ENCODE measurements around the gene BMP8A.

- PRO-cap, result no peak
These were observed 12.8 kb downstream of the ZC3H12A start for GRCh38 chr1:37487219-37487573.

- PRO-cap, result no peak
These were observed 16.4 kb downstream of the C1orf109 start for GRCh38 chr1:37673809-37674460.

DNA sequence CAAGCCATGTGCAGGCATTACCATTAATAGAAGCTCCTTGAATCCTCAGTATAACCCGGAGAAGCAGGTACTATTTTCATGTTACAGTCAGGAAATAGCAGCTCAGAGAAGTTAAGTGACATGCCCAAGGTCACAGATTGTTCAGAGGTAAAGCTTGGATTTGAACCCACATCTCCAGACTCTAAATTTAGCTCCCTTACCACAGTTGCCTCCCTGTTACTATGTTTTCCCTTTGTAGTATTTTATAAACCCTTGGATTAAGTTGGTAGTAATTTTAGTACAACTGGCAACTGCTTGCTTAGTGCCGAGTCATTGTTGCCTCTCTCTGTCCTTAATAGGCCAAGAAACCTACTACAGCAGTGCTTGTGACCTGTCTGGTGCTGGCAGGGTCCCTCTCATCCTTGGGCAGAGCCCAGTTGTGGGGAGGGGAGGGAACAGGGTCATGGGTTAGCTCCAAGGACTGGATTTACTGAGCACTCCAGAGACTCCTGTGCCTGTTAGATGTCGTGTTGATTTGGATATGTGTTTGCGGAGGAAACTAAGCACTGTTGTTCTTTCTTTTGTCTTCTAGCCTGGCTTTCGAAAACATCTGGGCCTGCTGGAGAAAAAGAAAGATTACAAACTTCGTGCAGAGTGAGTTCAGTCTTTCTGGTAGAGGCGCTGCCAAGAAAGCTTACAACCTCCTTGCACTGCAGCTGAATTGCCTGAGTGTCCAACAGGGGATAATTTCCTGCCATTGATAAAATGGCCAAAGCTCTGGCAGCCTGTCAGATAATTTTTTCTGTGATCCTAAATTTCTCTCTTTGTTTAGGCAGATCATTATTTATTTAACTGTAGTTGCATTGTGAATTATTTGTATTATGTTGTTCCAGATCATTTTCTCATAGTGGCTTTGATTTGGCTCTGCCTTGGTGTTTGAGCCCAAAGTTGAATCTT lies 3.5 kb downstream of the UTP11 start:
- PRO-cap, result no peak

- PRO-cap, result no peak
These were observed 135.6 kb downstream of the RRAGC start for GRCh38 chr1:38723896-38724440.

DNA sequence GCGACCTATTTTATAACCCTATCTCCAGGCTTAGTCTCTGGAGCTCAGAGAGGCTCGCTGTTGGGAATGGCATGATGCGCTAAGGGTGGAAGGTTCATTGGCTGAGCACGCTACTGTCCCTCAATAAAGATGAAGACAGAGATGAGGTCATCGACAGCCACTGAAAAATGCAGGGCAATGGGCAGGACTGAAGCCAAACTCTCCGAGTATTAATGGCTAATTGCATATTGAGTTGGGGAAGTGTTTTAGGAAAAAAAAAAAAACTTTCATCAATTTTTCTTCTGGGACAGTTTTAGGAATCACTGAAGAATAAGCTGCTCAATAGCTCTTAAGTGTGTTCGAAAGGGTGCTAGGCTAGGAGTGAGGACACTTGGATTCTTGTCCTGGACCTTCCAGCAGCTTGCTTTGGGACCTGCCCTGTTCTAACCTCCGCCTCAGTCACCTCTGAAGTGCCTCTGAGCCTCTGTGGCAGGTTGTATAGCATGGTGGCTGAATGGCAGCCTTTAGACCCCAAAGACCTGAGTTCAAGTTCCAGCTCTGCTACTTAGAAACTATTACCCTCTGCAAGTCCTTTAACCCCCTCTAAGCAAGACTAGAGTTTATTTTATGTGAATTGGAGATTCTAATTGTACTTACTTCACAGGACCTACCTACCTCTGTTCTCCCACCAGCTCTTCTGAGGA lies 81.7 kb downstream of the RRAGC start:
- PRO-cap, result no peak

- PRO-cap, result no peak
These were observed 634 bp downstream of the MYCBP start for GRCh38 chr1:38872521-38872906.

DNA sequence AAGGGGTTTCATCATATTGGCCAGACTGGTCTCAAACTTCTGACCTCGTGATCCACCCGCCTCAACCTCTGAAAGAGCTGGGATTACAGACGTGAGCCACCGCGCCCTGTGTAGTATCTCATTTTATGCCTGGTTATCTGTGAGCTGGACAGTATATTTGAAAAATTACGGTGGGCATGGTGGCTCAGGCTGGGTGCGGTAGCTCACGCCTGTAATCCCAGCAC lies 16.8 kb upstream of the NDUFS5 start:
- PRO-cap, result no peak

DNA sequence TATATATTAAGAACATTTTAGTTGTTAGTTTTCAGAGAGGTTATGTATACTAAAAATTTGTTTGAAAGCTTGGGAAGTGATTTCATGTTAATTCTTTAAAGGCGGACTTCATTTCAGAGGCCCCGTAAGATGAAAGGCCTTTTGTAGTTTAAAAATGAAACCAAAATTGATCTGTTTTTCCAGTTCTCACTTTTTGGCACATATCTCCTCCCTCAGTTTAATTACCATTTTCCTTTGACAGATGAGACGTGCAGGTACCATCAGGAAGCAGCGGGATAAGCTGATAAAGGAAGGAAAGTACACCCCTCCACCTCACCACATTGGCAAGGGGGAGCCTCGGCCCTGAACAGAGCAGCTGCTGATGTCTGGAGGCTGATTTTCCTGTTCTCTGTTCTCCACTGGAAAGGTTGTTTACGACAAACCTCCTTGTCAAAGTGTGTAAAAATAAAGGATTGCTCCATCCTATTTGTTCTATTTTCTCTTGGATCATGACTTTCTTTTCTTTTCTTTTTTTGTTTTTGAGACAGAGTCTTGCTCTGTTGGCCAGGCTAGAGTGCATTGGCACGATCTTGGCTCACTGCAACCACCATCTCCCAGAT lies 8.1 kb downstream of the NDUFS5 start:
- PRO-cap, result no peak

- PRO-cap, result no peak
These were observed 21.0 kb downstream of the NDUFS5 start for GRCh38 chr1:39047073-39047700.

DNA sequence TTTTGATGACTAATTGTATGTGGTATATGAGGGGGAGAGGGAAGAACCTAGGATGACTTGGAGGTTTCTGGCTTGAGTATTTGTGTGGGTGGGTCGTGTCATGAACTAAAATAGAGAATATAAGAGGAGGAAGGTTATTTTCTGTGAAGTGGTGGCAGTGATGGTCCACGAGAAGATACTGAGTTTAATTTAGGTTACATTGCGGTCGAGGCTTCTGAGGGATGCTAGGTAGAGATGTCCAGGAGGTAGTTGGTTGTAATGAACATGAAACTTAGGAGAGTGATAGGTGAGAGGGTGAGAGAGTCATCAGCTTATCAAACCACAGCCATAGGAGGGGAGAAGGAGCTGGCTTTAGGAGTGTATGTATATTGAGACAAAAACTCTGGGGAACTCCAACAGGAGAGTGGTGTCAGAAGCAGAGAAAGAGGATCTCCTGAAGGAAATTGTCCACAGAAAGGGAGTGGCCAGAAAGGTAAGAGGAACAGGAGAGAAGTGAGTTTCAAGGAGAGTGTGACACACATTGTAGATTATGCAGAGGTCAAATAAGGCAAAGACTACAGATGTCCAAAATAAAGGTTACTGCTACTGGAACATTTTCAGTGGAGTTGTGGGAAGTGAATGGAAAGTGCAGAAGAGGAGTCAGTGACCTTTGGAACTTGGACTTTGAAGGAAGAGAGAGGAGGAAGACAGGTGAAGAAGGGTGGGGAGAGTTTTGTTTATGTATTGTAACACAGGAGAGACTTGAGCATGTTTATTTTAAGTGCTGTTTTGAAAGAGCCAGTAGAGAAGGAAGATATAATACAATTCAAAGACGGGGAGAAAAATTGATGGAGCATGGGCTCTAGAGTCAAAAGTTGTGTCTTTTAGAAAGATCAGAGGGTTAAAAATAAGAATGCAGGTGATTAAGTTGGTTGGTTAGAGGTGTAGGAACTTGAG lies 88.9 kb upstream of the MACF1 start:
- PRO-cap, result no peak

DNA sequence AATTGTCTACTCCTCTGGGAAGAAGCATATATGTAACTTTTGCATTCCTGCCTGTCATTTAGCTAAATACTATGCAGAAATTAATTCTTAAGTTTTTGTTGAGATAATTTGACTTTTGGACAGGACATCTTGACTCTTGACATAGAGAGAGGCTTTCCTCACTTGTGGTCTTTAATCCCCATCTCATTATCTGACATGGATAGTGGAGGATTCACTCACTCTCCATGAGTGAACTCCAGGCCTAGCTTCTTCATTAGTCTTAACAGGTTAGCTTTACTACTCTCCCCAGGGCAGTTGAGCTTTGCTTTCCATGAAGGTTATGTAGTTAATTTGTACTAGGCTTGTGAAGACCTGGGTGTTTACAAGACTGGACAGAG lies 87.9 kb upstream of the MACF1 start:
- PRO-cap, result no peak

GRCh38 chr1:39128660-39129399 lies 75.7 kb upstream of the MACF1 start:
- PRO-cap, result no peak

DNA sequence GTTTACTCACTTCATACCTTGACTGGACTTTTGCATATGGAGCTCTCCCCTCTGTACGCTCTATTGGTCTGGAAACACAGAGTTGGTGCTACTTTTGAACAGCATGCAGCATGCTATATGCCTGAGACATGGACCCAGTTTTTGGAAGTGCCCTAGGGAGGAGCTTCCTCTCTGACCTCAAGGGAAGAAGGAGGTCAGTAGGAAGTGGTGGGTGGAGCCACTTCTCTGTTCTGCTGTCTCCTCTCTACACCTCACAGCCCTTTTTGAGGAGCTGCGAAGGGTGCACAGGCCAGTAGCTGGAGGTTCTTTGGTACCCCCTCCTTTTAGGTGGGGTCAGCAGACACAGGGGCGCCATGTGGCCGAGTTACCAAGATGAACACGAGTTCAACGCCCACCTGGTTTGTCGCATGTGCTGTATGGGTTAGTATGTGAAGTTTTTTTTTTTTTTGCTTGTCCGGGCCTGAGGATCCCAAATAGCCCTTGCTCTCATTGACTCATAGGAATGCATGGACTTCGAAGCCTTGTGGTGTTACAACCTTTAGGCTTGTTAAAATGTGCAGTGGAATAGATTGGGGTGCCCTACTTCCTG lies 10.6 kb downstream of the MACF1 start:
- PRO-cap, result unidirectional peak, plus-strand start at position 266 of the sequence

DNA sequence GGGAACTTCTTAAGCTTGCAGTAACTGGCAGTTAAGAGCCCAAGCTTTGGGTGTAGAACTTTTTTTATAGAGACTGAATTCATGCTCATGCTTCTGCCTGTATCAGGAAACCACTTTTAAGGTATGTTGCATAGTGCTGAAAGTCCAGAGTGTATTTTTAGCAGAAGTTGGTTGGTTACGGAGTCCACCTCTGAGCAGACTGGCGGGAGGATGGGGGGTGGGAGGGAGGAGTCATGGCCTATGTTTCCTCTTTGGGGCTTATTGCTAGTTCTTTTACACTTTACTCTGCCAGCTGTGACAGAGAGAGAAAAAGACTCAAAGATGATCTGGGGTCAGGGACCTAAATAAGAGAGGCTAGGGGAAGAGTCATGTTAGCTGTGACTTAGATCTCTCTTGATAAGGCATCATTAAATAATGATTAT lies 11.1 kb downstream of the MACF1 start:
- PRO-cap, result no peak

DNA sequence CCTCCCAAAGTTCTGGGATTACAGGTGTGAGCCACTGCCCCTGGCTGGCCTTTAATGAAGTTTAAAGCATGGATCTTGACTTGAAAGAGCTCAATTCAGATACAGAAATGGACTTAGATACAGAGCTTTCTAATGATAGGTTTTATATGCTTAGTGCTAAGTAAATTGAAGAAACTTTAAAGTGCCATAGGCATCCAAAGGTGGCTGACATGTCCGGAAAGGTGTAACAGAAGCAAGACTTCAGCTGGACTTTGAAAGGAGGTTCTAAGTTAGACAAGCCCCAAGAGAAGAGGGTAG lies 16.2 kb downstream of the MACF1 start:
- PRO-cap, result no peak

- PRO-cap, result no peak
These were observed 91.5 kb downstream of the MACF1 start for GRCh38 chr1:39295965-39296355.

GRCh38 chr1:39296356-39296660 lies 91.8 kb downstream of the MACF1 start:
- PRO-cap, result no peak

- PRO-cap, result no peak
These were observed 98.0 kb upstream of the BMP8A start for GRCh38 chr1:39393272-39393960.

GRCh38 chr1:39491232-39492197 lies at the start of gene BMP8A:
Gene BMP8A, plus strand, starts transcription at chr1:39491636.
- PRO-cap, result bidirectional peak, plus-strand start at chr1:39491619, minus-strand start at chr1:39491506

DNA sequence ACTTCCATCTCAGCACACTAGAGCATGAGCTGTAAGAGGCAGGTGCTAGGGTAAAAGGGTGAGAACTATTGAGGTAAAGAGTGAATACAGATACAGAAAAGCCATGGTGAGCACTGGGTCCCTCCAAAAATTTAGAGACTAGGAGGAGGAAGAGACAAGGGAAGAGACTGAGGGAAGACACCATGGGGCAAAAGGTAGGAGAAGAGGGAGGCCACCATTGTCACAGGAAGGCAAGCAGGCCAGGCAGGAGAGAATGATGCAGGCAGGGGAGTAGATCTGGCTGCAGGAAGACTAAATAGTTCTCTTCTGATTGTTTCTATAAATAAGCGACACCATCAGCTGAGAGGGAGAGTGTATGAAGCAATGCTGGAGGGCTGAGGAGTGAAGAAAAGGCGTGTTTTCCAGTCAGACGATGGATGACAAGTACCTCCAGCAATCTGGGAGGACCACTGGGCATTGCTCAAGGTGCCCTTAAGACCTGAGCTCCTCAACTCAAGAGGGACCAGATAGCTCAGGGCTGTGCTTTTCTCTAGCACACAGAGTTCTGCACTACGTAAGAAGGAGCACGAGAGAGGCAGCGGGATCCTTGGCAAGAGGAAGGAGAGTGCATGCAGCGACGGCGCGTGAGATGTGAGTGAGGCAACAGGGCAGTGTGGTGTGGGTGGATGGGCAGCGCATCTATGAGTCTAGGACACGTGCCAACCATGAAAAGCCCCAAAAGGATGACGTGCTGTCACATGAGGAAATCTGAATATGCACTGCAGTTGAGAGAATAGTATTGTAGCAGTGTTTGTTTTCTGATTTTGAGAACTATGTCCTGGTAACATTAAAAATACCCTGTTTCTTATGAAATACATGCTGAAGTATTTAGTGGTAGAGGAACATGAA lies 36.1 kb downstream of the PABPC4 start:
- PRO-cap, result no peak